Cardiac ventricle fibroblast (primary cell): ENCODE results near the gene HOXC13.

DNA sequence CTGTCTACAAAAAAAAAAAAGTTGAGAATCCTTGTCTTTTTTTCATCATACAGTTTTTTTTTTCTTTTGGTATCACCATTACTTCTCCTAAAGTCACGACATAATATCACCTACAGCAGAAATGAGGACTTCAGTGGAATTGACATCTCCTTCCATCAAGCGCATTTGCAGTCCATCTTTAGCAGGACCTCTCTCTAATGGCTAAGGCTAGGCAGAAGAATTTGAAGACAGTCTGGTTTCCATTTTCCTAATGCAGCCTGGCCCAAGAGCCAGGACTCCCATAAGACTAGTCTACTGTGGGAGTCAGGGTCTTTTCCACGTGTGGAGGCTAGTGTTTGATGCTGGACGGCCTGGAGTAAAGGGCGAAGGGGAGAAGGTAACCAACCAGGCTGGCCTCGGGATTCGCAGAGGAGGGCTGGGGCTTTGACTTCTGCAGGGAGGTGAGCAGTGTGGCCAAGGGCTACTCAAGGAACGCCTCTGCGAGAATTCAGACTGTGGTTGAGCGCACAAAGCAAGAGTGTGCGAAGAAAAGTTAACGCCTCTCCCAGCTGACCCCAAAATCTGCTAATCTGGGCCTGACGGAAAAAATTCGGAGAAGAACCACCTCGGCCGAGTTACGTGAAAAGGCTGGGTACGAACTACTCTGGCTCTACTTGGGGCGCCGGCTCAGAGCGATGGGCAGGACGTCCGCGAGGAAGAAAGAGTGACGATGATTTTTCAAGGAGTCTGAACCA is 692 bp upstream of the ZNF740 start:
- RAMPAGE, long total RNA: no peak

DNA sequence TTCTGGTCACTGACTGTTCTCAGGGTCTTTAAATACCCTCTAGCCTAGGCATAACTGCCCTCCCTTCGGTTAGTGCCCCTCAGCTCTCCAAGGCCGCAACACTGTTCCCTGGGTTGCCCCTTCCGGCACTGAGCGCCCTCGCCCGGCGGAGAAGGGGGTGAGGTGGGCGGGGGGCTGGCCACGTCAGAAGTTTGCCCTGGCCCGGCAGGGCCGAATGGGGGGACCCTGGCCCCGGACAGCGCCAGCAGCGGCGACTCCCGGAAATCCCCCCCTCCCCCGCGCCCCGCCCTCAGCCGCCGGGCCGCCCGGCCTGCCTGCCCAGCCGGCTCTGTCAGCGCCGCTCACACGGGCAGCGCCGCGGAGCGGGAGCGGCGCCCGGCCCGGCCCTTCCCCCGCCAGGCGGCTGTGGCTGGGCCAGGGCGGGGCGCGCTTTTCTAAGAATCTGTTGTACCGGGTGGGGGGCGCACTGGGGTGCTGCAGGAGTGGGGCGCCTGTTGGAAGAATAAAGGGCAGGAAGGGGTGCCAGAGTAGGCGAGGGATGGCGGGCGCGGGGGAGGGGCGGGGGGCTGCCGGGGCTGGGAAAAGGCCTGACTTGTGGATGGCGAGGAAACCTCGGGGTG is 10.4 kb downstream of the RARG start:
- RAMPAGE, long total RNA: no peak

DNA sequence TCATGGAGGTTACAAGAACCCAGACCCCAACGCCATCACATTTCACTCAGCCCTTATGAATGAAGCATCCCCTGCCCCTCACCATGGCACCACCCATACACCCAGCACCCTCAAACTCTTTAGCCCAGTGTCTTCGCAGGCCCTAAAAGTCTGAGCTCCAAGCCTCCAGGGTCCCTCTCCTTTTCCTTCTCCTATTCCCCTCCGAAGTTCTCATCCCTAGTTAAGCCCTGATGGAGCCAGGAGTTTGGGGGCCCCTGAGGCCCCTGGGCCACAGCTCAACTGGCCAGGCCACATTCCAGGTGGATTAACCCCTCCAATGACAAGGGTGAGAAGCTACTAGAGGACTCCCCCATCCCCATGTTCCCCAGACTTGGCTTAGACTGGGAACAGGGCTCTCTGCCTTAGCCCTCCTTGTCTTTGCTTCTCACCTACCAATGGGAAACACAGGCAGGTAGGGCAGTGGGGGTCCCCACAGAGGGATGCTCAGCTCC is 2.6 kb downstream of the RARG start:
- RAMPAGE, long total RNA: no peak

GRCh38 chr12:53267575-53267954 is 534 bp upstream of the ESPL1 start:
- RAMPAGE, long total RNA: no peak

- RAMPAGE, long total RNA: no peak
Observed at GRCh38 chr12:53365499-53365906, 14.5 kb upstream of the SP1 start.

DNA sequence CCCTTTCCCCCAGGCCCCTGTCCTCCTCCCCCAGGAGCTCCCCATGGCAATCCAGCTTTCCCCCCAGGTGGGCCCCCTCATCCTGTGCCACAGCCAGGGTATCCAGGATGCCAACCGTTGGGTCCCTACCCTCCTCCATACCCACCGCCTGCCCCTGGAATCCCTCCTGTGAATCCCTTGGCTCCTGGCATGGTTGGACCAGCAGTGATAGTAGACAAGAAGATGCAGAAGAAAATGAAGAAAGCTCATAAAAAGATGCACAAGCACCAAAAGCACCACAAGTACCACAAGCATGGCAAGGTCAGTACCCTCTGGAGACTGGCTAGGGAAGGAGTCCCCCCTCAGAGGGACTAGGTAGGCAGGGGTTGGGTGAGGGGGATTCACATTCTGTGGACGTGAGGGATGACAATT is 1.9 kb downstream of the PRR13 start:
- RAMPAGE, long total RNA: no peak

DNA sequence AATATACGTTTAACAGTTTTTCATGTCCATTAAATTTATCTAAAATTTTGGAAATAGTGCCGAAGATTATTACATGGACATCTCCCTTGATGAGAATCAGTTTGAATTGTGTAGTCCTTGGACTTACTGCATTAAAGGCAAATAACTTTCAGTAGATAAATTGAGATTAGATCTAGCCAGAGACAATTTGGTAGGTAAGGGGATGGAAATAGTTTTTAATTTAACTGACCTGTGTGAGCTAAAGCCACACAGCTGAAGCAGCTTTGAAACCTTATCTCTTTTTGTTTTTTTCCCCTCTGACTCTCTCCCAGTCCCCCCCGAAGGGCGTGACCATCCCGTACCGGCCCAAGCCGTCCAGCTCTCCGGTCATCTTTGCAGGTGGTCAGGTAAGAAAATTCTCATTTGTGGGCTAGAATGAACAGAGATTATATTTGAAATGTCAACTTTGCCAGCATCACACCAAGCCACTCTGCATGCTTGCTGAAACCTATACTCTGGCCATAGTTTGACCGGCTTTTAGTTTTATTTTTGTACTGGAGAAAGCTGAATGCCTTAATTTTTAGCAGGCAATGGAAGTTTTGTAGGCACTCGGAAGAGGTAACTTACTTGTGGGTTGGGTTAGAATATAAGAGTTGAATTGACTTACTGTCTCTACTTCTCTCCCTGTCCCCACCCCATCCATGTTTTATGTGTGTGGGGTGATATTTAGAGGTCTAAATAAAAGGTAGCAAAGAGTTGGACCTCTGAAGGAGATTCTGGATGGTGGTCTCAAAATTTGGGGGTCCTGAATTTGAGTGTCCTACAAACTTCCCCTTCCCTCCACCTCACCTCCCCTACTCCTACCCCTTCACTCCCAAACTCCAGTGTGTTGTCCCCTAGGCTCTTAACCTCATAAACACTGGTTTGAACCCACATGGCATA is 10.5 kb downstream of the PCBP2 start:
- RAMPAGE, long total RNA: no peak

GRCh38 chr12:53677074-53678249 is 1.6 kb upstream of the ATP5MC2 start:
- RAMPAGE, long total RNA: no peak

DNA sequence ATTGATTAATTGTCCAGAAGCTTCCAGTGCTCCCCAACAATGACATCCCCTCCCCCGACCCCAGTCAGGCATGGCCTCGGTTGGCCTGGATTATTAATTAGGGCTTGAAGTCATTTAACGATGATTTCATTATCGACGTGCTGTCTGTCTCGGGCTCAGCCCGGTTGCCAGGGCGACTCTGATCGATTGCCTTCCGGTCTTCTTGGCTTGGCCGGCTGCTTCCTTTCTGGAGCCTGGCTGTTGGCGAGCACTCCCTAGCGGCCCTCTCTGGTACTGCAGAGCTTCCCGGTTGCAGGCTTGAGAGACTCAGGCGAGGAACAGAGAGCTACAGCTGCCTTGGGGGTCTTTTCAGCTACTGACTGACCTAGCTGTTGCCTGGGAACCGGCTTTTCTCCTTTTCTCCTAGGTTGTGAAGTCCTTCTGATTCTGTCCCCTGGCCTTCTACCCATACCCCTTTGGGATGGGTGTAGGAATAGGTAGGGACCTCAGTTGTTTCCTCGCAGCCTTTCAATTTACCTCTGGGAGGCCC is 29.9 kb upstream of the CALCOCO1 start:
- RAMPAGE, long total RNA: no peak

DNA sequence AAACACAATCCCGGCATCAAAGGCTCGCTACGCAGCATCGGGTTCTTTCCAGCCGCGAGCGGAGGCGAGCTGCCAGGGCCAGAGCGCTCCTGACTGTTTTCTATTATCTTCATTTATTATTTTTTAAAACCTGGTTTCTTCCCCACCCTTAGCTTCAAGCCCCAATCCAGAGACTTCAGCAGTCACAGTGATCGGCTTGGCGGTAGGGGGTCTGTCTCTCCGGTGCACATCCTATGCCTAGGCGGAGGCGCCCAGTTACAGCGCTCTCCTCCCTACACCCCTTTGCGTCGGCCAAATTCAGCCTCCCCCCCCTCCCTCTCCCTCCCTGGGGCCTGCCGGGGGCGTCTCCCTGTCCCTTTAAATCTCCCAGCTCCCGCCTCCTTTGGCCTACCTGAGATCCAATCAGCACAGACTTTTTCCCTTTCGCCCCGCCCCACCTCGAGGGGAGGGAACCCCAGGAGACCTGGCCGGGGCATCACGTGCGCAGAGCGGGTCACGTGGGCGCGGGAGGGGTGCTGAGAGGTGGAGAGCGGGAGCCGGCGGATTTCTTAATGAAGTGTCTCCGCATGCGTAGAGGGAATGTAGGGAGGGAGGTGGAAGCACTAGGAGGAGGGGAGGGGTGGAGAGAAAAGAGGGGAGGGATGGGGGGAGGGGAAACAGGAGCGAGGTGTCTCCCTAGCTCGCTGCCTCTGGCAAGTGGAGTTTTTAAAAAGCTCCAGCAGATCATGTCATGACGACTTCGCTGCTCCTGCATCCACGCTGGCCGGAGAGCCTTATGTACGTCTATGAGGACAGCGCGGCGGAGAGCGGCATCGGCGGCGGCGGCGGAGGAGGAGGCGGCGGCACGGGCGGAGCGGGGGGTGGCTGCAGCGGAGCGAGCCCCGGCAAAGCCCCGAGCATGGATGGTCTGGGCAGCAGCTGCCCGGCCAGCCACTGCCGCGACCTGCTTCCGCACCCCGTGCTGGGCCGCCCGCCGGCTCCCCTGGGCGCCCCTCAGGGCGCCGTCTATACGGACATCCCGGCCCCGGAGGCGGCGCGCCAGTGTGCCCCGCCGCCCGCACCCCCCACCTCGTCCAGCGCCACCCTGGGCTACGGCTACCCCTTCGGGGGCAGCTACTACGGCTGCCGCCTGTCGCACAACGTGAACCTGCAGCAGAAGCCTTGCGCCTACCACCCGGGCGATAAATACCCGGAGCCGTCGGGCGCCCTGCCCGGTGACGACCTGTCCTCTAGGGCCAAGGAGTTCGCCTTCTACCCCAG is at the start of gene HOXC13:
TSS of gene HOXC13 (plus strand) at position 655 of the 1,260 bp plus-strand sequence.
- RAMPAGE, long total RNA: no peak

DNA sequence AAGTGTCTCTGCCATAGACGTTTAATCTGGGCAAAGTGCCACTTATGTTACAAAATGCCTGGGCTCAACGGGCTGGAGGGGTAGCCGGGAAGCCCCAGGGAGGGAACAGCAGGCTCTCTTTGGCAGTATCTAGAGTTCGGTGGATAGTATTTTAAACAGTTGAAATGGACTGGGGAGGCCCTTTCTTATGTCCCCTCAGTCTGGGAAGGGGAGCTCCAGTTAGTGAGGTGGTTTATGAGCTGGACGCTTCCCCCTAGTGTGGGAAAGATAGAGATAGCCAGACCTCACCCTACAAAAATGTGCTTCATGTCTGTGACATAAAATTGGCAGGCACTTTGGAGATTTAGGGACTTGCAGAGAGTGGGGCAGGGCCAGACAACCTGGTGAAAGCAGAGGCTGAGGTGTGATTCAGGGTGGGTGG is 5.4 kb upstream of the HOXC11 start:
- RAMPAGE, long total RNA: no peak

GRCh38 chr12:53968490-53968901 is 4.4 kb upstream of the HOXC11 start:
- RAMPAGE, long total RNA: no peak

- RAMPAGE, long total RNA: no peak
Observed at GRCh38 chr12:53972109-53972692, 725 bp upstream of the HOXC11 start.

GRCh38 chr12:53975156-53975497 is 2.2 kb downstream of the HOXC11 start:
- RAMPAGE, long total RNA: no peak

- RAMPAGE, long total RNA: no peak
Observed at GRCh38 chr12:53987046-53987565, 2.2 kb downstream of the HOXC10 start.

DNA sequence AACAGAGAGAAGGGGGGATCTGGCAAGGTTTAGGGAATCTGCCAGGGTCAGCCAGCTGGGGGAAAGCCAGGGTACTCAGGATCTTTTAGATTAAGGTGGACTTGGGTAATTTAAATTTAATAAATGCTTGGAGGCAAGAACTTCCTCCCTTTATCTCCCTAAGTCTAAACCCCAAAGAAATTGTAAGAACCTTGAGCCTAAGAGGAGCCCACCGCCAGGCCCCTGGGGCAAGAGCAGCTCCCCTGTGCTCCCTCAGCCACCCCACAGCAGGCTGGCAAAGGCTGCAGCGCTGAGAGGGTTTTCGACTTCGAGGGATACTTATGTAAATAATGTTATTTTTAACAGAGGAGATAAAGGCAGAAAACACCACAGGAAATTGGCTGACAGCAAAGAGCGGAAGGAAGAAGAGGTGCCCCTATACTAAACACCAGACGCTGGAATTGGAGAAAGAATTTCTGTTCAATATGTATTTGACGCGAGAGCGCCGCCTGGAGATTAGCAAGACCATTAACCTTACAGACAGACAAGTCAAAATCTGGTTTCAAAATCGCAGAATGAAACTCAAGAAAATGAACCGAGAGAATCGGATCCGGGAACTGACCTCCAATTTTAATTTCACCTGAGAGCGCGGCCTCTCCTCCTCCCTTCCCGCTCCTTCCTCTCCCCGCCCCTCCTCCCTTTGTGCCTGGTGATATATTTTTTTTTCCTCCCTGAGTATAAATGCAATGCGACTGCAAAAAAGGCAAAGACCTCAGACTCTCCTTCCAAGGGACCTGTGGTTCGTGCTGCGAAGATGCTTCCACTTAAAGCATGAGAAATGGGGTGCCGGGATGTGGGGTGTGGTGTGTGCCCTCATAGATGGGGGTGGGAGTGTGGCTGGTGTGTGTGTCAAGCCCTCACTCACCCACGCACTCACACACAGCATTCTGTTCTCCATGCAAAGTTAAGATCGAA is 4.2 kb downstream of the HOXC10 start:
- RAMPAGE, long total RNA: no peak

DNA sequence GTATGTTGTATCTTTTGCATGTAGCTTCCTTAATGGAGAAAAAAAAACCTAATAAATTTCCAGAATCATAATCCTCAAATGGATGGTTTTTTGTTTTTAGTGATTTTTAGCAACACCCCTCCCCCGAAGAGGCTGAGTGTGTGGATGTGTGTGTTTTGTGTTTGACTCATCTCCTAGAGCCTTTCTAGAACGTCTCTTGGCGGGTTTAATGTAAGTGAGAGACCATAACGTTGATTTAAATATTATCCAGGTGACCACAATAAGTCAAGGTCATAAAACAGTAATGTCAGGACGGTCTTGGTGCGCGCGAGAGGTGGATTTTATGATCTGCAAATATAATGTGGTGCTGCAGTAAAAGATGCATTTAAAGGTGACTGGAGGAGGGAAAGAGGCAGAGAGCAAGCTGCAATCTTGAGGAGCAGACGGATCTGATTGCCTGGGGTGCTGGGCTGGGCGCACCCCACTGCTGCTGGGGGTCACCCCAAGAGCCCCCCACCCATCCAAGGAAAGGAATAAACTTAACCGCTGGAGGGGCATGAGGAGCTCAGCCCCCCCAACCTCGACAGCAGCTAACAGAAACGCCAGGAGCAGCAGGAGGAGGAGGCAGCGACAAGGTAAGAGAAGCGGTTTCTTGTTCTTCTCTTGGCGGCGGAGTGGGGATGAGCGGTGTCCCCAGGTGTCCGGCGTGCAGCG is 5.4 kb downstream of the HOXC10 start:
- RAMPAGE, long total RNA: no peak

DNA sequence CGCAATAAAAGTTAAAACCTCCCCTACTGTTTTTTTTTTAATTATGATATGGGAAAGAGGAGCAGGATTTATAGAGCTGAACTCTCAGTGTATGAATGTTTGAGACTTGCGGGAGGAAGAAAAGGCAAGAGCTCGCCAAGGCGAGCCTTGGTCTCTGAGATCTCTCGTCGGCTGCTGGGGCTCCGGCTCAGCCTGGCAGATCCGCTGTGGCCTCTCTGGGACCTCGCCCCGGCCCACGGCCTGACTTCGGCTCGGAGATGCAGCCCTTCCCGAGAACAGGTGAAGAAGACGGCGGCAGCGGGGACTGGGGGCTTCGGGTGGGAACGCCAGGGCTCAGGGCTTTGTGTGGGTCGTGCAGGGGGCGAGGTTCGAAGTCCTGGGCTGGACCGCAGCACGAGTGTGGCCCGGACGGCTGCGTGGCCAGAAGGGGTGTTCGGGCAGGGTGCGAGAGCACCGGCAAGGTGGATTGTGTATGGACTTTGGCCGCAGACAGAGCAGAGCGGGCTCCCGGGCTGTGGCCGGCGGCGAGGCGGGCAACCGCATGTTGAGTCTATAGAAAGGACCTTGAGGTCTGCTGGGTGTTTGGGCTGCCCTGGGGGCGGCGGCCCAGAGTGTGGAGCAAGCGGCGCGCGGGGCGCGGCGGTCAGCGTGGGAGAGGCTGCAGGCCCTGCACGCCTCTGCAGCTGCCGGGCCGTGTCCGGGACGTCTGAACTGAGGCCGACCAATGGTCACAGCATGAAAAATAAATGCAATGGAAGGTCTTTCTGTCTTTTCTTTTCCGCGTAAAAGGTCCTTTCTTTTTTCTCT is 5.8 kb upstream of the HOXC9 start:
- RAMPAGE, long total RNA: no peak

DNA sequence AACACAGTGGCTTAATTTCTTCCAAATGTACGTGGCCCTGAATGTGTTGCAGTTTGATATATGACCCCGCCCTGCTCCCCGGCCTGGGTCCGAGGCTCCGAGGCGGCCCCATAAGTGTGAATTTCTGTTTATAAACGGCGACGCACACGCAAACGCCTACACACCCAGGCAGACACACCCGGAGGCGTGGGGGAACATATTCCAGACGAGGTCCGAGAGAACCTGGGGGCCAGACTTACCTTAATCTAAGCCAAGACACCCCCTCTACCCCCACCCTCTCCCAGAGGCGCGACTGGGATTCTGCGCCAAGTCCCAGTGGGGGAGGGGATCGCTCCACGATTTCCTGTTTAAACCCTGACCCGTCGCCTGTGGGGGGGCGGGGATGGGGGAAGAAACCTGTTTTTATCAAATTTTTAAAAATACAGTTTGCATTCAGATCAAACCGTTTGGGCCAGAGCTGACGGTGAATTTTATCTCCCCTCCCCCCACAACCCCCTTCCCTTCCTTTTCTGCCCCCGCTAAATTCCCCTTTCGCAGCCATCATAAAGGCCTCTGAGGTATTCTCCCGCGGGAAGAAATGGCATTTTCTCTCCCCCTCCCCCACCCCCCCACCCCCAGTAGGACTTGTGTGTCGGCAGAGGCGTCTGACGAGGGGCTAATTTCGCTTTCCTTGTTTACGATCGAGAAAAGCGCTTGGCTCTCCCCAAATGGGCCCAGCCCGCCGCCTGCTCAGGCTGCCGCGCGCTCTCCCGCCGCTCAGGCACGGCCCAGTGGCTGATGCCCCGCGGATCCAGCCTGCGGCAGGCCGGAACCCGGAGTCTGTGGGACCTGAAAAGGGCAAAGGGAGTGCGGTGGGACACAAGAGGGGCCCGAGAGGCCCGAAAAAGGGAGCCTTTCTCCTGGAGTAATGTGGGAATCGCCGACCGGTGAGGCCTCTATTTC is 9.4 kb upstream of the HOXC6 start:
- RAMPAGE, long total RNA: no peak

DNA sequence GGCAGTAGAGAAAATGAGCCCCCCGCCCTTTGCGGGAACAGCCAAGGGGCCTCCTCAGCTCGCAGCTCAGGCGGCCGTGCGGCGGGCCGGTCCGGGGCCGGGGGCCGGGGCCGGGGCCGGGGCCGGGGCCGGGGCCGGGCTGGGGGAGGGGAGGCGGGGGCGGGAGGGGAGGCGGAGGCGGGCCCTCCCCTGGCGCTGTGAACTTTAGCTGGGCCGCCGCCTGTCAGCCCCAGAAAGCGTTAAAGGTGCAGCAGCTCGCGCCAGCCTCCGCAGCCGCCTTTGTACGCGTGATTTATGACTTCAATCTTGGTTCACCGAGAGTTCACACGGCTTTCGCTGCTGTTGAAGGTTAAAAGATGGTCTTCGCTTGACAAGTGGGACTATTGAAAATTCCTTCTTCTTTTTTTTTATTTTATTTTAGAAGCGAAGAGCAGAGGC is 28.9 kb downstream of the HOXC4 start:
- RAMPAGE, long total RNA: no peak